NCI-H460 (cell line): Measurements from ENCODE around the genes TSEN54 and SRP68.

DNA sequence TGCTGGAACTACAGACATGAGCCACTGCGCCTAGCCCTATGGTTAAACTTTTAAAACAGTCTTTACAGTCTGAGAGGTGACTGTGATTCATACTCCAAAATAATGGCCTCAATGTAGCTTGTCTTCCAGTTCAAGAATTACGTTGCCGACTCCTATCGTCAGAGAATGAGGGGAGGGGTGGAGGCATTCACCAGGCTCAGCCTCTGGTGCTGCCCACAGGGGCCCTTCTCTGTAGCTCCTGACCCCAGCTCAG, 1.3 kb downstream of the MIF4GD start:
RAMPAGE:
- cytosol, long total RNA, result no peak
- long total RNA, result no peak
- nucleus, long total RNA, result no peak

DNA sequence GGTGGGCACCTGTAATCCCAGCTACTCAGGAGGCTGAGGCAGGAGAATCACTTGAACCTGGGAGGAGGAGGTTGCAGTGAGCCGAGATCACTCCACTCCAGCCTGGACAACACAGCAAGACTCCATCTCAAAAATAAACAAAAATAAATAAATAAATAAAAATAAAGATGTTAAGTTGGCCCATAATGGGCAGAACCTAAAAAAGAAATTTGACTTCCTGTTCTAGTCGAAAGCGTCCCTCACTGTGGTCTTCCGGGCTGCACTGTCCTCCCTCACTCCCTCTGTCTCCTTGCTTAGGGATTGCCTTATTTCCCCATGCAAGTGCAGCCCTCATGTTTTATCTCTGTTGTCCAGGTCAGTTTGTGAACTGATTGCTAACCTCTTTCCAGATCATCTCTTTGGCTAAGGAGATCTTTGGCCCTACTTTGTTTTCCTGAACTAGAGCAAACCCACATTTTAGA, 5.8 kb upstream of the SLC25A19 start:
RAMPAGE:
- cytosol, long total RNA, result no peak
- long total RNA, result no peak
- nucleus, long total RNA, result no peak

DNA sequence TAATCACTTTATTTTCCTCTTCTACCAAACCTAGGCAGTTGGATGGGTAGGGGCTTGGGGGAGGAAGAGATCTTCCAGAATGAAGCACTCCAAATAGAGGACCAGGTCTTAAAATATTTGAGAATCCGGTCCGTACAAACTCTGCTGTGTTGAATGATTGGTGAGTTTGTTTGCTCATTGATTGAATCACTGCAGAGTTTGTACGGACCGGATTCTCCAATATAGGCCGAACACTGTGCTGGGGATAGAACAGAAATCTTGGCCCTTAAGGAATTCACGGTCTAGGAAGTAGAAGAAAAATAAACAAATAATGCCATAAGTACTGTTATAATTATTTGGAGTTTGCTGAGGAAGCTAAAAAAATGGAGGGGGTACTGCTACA, 461 bp upstream of the GRB2 start:
RAMPAGE:
- cytosol, long total RNA, result no peak
- long total RNA, result no peak
- nucleus, long total RNA, result no peak

DNA sequence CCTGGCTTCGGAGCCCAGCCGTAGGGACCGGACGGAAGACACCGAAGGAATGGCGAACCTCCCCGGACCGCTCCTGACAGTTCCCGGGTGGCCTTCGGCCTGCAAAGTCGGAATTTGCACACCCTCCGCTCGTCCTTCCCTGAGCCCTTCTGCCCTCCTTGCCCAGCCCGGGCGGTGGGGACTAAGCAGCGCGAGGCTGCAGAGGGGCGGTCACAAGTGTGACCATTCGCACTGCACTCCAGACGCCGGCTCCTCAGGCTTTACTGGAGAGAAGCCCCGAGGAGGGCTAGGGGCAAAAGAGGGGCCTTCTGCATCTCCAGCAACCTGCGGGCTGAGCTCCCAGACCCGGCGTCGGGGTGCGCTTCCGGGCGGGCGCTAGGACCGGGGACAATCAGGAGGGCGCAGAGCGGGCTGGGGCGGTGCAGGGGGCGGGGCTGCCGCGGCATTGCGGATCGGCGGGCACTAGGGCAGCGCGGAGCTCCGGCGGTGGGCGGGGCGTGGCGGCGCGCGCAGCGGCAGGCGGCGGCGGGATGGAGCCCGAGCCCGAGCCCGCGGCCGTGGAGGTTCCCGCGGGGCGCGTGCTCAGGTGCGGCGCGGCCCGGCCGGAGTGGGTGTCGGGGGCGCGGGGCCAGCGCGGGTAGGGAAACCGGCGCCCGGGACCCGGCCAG, at the start of gene TSEN54:
TSEN54 (plus strand) TSS at position 498 of the 668 bp plus-strand sequence.
RAMPAGE:
- cytosol, long total RNA, result no peak
- long total RNA, result no peak
- nucleus, long total RNA, result no peak

RAMPAGE:
- cytosol, long total RNA, result no peak
- long total RNA, result no peak
- nucleus, long total RNA, result no peak
Measured at GRCh38 chr17:75555406-75556332, 30.2 kb downstream of the LLGL2 start.

DNA sequence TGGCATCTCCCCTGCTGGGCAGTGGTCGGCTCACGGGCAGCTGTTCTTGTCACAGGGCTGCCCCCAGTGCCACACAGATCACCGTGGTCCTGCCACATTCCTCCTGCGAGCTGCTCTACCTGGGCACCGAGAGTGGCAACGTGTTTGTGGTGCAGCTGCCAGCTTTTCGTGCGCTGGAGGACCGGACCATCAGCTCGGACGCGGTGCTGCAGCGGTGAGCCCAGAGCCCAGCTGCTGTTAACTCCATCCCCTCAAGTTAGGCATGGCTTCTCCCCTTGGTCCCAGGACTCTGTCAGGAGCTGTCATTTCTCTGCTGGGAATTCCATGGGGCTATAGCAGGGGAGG, 28.4 kb upstream of the MYO15B start:
RAMPAGE:
- cytosol, long total RNA, result no peak
- long total RNA, result no peak
- nucleus, long total RNA, result no peak

GRCh38 chr17:75692411-75693036, 25.4 kb downstream of the SAP30BP start:
RAMPAGE:
- cytosol, long total RNA, result no peak
- long total RNA, result no peak
- nucleus, long total RNA, result no peak

RAMPAGE:
- cytosol, long total RNA, result no peak
- long total RNA, result no peak
- nucleus, long total RNA, result no peak
Measured at GRCh38 chr17:75695135-75696340, 25.7 kb upstream of the ITGB4 start.

DNA sequence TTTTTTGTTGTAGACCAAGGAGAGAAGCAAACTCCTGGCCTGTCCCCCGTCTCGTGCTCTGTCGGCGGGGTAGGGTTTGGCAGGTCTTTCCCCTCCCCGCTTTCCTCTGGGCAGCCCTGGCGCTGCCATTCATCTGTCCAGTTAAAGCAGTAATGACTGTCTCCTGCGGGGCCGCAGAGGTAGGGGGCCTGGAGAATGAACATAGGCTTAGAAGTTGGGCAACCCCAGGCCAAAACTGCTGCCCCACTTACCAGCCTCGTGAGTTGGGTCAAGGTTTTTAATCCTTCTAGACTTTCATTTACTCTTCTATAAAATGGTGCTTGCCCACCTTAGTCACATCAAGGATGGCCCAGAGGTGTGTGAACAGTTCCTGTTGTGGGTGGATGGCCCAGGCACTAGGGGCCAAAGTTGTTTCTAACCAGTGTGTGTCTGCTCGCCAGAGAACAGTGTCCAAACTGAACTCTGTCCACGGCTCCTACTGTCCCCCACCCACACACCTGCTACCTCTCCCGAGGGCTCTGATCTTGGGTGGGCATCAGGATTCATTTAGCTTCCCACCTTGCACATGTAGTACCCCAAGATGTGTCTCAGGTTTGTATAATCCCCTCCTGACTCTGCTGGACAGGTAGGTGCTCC, 13.1 kb upstream of the ITGB4 start:
RAMPAGE:
- cytosol, long total RNA, result no peak
- long total RNA, result no peak
- nucleus, long total RNA, result no peak

RAMPAGE:
- cytosol, long total RNA, result no peak
- long total RNA, result no peak
- nucleus, long total RNA, result no peak
Measured at GRCh38 chr17:75737929-75738625, 16.8 kb downstream of the ITGB4 start.

DNA sequence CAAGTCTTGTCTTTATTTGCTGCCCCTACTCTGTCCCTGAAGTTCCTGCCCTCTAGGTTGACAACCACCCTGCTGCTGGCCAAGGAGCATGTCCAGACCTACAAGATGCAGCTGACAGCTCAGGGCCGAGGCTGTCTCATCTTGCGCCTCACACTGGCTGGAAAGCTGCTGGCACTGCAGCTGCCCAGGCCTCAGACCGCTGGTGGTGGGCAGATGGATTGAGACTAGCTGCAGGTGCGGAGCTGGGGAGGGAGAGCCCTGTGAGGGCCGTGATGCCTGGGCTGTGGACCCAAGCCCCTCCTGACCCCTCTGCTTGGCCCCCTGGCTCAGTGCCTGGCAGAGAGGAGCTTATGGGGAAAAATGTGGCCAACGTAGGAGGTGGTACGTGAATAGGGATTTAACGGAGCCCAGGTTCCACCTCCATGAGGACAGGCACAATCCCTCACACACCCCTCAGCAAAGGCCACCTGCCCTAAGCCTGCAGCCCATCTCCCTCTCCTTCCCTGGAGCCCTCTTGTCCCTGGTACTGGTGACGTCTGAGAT, 6.3 kb downstream of the H3-3B start:
RAMPAGE:
- cytosol, long total RNA, result no peak
- long total RNA, result no peak
- nucleus, long total RNA, result no peak

GRCh38 chr17:75821839-75822864, 22.1 kb downstream of the UNC13D start:
RAMPAGE:
- cytosol, long total RNA, result no peak
- long total RNA, result no peak
- nucleus, long total RNA, result no peak

GRCh38 chr17:75855623-75856793, 873 bp upstream of the WBP2 start:
RAMPAGE:
- cytosol, long total RNA, result no peak
- long total RNA, result no peak
- nucleus, long total RNA, result no peak

GRCh38 chr17:76044953-76045354, 17.8 kb upstream of the EVPL start:
RAMPAGE:
- cytosol, long total RNA, result no peak
- long total RNA, result no peak
- nucleus, long total RNA, result no peak

DNA sequence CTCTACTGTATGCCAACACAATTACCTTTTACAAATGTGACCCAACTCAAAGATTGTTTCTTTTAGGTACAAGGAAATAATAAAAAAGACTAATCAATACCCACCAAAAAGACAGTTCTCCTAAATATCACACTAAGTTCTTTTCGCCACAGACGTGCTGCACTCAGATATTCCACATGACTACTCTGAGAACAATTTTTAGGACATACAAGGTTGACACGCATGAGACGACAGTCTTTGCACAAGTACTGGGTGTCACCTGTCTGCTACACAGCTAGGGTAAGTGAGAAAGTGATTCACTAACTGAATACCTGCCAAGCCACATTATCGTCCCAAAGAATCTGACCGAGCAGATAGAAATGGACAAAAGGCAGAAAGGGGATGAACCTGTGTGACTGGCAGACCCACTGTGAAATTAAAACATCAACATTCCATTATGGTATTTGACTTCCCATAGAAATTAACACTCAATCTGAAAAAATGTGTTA, 21.3 kb downstream of the SRP68 start:
RAMPAGE:
- cytosol, long total RNA, result no peak
- long total RNA, result no peak
- nucleus, long total RNA, result no peak

DNA sequence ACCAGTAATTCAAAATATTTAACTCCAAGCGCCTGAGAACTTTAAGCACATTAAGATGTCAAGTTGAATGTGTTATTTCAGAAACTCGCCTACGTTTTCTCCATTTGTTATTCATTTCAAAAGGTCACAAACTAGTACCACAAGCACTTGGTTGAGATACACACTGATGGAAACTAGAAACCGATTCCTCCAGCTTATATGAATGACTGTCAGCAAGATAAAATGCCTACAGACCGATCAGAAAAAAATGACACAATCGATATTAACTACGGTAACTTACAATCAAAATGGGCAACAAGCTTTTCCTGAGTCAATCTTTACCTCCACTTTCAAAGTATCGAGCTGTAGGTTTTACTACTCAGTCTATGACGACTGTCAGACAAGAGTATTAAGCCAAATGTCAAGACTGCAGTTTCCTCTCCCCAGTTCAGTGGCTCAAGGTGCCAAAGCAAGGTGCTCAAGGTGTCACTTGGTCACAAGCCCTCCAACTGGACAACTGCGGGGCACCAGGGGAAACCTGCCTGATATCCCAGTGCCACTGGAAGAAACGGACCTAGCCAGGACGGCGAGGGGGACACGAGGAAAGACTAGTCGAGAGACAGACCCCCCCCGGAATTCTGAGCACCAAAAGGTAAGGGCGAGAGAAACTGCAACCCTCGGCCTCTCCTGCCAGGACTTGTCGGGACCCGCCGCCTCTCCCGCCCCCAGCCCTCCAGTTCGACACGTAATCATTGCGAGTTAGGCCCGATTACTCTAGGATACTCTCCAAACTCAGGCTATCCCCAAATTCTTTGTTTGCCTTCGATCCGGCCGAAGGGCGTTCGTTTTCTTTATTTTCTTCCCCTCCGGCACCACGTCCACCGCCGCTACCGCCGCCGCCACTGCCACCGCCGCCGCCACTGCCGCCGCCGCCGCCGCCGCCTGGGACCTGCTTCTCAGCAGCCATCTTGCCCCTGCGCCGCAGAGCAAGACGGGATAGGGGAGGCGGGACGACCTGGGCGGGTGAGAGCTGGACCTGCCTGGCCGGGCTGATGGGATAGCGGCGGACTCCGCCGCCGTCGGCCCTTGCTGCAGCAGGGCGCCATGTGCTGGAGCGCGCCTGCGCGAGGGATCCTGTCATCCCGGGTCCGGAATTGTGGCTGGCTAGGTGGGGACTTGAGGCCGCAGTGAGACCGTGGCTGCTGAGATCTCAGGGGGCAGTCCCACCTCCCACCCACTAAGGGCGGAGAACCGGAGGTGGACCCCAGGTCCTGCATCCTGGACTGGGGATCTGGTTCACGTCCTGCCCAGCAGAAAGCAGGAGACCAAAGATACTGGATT, at the start of gene SRP68:
SRP68 (minus strand) TSS at position 972 of the 1,320 bp plus-strand sequence.
RAMPAGE:
- cytosol, long total RNA, result no peak
- long total RNA, result no peak
- nucleus, long total RNA, result no peak

DNA sequence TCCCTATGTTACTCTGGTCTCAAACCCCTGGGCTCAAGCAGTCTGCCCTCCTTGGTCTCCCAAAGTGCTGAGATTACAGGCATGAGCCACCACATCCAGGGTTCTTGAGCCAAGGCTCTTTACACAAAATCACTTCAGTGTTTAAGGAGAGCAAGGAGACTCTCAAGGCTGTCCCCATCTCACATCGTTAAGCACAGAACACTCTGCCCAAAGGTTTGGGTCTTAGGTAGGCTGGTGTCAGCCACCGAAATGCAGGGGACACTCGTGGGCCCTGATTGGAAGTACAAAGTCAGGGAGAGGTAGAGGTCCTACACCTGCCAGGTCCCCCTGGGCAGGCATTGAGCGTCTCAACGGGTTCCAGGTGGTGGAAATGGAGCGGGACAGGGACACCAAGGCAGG, 315 bp upstream of the ZACN start:
RAMPAGE:
- cytosol, long total RNA, result no peak
- long total RNA, result no peak
- nucleus, long total RNA, result no peak

DNA sequence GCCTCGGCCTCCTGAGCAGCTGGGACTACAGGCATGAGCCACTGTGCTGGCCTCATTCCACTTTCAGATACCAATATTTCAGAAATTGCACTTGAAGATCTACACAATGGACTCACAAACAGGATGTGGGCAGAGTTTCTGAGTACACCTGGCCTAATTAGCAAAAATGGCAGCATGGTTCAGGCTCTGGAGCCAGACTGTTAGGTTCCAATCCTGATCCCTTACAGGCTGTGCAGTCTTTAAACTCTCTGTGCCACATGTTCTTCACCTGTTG, 32.2 kb downstream of the RNF157 start:
RAMPAGE:
- cytosol, long total RNA, result no peak
- long total RNA, result no peak
- nucleus, long total RNA, result no peak

DNA sequence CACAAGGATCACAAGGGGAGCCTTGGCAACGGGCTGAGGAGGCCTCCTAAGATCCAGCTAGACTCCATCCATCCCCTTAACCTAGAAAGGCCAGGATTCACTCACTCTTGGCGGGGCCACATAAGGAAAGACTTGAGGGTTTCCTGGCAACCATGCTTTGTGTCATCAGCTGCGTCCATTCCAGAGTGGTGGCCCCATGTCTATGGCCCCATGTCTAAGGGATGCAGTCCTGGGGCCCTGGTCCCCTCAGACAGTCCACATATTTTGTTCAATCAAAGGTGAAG, 232 bp upstream of the QRICH2 start:
RAMPAGE:
- cytosol, long total RNA, result no peak
- long total RNA, result no peak
- nucleus, long total RNA, result no peak

DNA sequence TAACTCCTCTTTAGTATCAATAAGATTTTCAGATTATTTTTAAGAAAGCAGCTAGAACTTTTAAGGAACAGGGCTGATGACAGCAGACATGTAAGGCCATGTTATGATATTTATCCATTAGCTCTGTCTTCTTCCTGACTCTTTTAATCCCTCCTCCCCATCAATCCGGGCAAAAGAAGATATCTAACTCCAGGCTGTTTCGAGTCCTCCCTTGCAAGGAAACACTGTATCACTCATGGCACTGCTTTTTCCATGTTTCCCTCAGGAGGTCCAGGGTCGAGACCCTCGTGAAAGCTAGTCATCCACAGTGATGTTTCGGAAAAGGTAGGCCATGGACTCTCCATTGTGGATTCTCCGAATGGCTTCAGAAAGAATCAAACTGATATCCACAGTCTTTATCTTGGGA, 3.2 kb upstream of the QRICH2 start:
RAMPAGE:
- cytosol, long total RNA, result no peak
- long total RNA, result no peak
- nucleus, long total RNA, result no peak